Measurements from ENCODE around the genes BTBD10 and CYP2R1.

GRCh38 chr11:12838529-12839092 lies 164.4 kb downstream of the TEAD1 start:
- PRO-cap, 2 experiments: no peak in any of the 2 experiments

DNA sequence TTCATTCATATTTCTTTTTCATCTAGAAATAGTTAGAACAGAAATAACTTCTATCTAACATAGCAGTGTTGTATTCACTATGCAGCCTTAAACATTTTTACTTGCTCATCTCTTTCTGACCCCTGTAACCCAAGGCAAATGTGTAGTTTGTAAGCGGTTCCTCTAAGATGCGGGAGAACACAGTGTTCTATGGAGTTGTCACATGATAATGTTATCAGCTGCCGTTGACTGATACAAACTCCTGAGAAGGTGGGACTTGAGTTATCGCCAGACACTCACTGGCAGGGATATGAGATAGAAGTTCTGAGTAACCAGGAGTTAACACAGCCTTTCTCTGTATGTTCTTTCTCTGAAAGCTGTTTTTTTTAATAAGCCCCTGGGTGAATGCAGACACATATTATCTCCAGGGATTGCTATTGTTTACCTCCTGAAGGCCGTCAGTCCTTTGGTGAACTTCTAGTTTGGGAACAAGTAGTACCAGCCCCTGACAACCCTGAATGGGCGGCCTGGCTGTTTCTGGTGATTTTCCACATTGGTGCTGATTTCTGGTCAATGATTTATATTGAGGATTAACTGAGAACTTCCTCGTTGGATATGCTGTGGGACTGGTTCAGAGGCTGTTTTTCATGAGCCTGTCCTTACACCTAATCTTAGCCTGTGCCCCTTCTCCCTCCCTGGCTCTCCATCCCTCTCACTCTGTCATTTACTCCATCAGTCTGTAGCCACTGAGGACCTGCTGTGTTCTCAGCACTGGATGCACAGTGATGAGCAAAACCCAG lies 155.3 kb upstream of the RASSF10 start:
- PRO-cap, 2 experiments: no peak in any of the 2 experiments

GRCh38 chr11:12897796-12898276 lies 111.3 kb upstream of the RASSF10 start:
- PRO-cap, 2 experiments: no peak in any of the 2 experiments

DNA sequence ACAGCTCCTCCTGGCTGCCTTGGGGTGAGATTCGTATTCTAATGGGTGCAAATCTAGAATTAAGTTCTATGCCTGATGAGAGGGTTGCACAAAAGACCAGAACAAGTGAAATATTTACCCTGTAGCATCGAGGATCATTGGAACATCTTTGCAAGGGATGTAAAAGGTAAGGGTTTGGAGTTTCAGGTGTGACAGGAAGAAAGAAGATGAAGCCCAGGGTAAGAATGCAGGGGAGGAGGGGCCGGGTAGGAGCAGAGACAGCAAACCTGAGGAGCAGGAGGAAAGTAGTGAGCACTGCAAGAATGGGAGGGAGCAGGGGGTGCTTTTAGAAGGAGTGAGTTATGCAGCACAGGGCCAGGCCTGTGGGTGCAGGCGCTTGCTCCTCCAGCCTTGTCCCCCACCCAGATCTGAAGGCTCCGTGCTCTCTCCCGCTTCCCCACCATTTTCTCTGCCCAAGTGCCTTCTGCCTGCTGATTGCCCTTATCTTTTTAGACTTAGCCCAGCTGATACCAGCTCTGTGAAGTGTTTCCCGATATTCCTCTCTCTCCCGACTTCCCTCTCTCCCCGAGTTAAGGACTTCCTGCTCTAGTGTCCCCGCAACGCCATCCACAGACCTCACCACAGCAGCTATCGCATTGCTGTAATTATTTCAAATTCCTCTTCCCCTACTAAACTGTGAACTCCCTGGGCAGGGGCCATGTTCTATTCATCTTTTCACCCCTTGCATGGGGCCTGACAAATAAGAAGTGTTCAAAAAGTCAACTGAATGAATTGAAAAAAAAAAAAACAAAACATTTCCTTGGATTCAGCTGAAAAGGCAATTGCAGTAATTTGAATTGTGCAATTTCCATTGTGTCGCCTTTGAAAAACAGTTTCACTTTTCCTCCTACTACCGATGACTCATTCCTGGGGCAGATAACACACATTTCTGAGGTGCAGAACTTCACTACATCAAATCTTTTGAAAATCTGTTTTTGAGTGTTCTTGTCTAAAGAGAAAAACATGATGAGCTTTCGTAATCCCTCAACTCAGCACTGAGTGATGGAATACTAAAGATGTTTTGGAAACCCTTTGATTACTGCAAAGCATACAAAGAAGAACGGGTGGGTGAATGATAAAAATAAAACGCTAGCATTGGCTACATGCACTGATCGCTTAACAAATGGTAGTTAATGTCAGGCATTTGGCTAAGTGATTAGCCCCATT lies 69.7 kb upstream of the BMAL1 start:
- PRO-cap, 2 experiments: peak in 1 of 2 experiments; most common plus-strand start position 338 of the sequence (in 1); most common minus-strand start position 450 of the sequence (in 1)

DNA sequence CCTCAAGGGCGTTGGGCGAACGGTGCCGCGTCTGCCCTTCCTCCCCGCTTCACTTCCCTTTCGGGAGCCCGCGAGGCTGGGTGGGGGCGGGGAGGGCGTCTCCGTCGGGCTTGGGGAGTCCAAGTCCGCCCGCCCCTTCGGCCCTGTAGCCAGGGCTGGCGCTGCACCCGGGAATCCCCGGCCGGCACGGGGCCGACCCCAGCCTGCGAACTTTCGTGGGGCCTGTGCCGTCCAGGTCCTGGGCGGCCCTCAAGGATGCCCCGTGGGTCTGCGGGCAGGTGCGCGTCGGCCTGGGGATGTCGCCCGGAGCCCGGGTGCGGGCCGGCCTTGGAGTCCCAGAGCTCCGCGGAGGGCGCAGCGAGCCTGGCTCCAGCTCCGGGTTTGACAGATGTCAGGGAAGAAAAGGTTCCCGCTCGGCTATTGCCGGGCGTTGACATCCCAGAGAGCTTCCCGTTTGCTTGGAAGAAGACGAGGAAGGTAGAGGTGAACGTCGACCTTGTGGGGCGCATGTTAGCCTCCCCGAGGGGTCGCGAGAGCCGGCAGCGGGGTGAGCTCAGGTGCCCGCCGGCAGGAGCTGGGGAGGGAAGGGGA lies 920 bp downstream of the BMAL1 start:
- PRO-cap, 2 experiments: no peak in any of the 2 experiments

DNA sequence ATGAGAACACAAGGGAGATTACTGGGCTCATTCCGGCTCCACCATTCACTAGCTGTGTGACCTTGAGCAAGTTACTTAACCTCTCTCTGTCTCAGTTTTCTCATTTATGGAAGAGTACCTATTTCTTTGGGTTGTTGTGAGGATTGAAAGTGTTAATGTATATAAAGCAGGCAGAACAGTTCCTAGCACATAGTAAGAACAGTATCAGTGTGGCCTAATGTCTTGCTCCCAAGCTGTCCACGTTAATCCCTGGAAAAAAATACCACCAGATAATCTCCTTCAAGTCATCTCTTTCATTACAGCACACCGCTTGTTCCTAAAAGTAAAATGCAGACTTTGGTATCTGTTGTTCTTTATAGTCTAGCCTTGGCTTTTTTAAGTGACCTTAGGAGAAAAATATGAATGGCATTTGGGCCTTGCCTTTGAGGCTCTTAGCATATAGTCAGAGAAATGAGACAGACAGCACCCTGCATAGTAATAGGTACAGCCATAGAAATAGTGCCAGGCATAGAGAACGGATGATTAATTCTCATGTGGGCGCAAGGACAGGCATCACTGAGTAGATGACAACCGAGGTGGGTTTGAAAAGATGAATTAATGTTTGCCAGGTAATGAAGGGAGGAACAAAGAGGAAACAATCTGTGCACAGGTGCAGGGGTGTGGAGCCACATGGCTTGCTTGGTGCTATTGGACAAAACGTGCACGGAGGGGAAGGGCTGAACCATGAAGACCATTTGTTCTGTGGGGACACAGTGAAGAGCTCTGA lies 90.3 kb downstream of the BMAL1 start:
- PRO-cap, 2 experiments: no peak in any of the 2 experiments

DNA sequence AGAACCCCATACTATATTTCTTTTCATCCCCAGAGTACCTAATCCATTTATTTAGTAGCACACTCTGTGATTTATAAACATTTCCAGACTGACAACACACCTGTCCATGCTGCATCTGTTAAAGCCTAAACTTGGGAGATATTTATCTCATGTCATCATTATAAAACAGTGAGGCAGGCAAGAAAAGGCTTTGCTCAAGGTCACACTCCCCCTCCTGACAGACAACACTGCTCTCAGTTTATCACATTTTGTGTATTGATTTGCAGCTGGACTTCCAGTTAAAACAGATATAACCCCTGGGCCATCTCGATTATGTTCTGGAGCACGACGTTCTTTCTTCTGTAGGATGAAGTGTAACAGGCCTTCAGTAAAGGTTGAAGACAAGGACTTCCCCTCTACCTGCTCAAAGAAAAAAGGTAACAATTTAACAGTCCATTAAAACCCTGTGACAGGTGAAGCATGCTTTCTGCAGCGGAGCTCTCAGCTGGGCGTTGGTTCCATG lies 91.8 kb downstream of the BMAL1 start:
- PRO-cap, 2 experiments: no peak in any of the 2 experiments

GRCh38 chr11:13462643-13463551 lies at the start of gene BTBD10:
Gene BTBD10, minus strand, starts transcription at chr11:13463222.
- PRO-cap, 2 experiments: peak in 2 of 2 experiments; most common plus-strand start chr11:13463370 (in 2); most common minus-strand start chr11:13463271 (in 2)

GRCh38 chr11:14336762-14337764 lies 21.9 kb downstream of the RRAS2 start:
- PRO-cap, 2 experiments: no peak in any of the 2 experiments

DNA sequence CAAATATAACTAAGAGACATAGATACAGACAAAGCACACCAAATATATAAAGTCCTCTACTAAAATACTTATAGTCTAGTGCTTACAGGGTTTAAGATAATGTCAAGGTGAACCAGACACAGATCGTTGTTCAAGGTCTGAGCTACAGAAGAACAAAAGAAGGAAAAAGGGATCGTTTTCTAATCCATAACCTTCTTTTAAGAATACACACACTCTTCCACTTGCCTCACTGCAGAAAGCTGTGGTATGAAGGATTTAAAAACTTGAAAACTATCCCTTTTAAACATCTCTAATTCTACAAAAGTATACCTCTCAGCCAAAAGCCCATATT lies 13.6 kb downstream of the RRAS2 start:
- PRO-cap, 2 experiments: no peak in any of the 2 experiments

- PRO-cap, 2 experiments: no peak in any of the 2 experiments
These were observed 63.4 kb upstream of the RRAS2 start for GRCh38 chr11:14422240-14422880.

DNA sequence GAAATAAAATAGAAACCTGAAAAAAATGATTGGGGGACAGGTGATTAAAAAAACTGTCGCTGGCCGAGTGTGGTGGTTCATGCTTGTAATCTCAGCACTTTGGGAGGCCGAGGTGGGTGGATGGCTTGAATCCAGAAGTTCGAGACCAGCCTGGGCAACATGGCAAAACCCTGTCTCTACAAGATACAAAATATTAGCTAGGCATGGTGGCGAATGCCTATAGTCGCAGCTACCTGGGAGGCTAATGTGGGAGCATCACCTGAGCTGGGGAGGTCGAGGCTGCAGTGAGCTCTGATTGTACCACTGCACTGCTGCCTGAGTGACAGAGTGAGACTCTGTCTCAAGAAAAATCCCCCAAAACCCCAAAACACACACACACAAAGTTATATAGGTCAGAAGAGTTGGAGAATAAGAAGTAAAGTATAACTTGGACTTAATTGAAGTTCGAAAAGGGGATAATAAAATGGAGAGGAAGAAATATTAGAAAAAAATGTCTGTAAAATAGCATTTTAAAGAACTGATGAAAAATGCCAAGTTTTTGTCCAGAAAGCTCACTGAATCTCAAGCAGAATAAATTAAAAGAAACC lies 10.1 kb downstream of the PDE3B start:
- PRO-cap, 2 experiments: no peak in any of the 2 experiments

- PRO-cap, 2 experiments: no peak in any of the 2 experiments
These were observed 11.9 kb downstream of the PDE3B start for GRCh38 chr11:14655294-14656047.

- PRO-cap, 2 experiments: no peak in any of the 2 experiments
These were observed 113.4 kb downstream of the CYP2R1 start for GRCh38 chr11:14778519-14779211.

DNA sequence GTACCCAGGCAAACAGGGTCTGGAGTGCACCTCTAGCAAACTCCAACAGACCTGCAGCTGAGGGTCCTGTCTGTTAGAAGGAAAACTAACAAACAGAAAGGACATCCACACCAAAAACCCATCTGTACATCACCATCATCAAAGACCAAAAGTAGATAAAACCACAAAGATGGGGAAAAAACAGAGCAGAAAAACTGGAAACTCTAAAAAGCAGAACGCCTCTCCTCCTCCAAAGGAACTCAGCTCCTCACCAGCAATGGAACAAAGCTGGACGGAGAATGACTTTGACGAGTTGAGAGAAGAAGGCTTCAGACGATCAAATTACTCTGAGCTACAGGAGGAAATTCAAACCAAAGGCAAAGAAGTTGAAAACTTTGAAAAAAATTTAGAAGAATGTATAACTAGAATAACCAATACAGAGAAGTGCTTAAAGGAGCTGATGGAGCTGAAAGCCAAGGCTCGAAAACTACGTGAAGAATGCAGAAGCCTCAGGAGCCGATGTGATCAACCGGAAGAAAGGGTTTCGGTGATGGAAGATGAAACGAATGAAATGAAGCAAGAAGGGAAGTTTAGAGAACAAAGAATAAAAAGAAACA lies 46.7 kb downstream of the CYP2R1 start:
- PRO-cap, 2 experiments: no peak in any of the 2 experiments

DNA sequence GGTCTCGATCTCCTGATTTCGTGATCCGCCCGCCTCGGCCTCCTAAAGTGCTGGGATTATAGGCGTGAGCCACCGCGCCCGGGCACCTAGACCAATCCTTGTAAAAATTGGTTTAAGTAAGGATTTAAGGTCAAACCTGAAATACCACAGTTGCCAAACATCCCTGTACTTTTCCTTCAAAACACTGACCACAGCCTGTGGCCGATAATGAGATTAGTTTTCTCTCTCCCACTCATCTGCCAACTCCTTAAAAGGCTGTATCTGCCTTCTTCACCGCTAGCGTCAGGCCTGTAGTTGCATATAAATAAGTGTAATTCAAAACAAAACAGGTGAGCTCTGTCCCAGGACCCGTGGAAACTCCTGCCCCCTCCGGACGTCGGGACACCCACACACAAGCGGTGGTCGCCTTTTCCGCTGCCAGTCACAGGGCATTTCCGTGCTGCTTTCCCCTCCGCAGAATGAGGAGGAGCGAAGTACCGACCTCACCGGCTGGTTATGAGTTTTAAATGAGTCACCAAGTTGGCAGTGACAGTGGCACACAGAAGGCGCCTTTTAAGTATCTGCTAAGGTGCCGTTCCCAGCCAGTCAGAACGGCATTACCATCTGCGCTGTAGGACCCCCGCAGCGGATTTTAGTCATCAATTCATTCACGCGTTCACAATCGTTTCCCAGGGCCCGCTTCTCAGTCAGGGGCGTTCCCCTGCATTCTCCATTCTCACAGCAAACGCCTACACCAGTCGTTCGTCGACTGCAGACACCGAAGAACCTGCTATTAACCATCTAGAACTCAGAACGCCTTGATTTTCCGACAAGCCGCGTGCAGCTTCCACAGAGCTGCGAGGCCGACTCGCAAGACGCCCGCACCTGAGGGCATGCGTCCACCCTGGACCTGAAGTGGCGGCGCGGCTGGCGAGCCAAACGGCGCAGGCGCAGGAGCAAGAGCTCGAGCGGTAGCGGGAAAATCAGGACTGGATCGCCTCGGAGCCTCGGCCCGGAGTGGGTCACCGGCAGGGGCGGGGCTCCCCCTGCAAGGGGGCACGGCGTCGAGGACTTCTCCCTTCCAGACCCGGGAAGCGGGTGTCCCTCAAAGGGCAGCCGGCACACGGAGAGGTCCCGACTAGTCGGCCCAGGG lies 901 bp downstream of the CYP2R1 start:
- PRO-cap, 2 experiments: peak in 2 of 2 experiments; most common plus-strand start position 517 of the sequence (in 2); most common minus-strand start position 908 of the sequence (in 2)

DNA sequence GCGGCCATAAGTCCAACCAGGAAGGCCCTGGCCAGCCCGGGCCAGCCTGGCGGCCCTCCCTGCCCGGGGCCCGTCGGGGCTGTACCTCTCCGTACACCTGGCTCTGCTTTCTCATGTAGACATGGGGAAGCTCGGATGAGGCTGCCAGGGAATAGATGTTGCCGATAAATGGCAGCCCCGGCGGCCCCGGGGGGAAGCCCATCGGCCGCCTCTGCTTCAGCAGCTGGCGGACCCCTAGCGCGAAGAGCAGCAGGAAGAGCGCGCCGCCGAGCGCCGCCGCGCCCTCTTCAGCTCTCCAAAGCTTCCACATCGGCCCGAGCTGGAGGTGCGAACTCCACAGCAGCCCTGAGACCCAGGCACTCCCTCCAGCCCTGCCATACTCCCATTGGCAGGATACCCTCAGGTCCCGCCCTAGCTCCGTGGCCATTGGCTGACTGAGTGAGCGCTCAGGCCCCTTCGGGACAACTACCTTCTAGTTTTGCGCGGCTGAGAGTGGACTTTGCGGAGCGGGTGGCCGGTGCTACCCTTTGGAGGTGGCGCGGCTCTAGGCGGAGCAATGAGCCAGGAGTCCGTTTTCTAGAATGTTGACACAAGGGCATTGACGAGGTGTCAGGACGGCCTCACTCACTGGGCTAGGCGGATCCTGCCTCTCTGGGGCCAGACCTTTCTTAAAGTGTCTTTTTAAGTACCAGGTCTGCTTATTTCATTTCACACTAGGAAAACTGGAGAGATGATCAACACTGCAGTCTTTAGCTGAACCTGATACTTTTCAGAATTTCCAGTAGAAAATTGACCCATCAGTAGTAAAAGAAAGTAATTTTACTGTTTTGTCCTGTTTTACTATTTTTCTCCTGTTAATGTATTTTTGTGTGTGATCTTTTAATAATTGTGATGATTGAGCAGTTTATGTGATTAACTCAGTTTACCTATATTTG lies at the start of gene CYP2R1:
CYP2R1 (minus strand) TSS at position 336 of the 935 bp plus-strand sequence.
- PRO-cap, 2 experiments: peak in 2 of 2 experiments; most common plus-strand start position 601 of the sequence (in 2); most common minus-strand start position 311 of the sequence (in 2)

GRCh38 chr11:14904501-14905183 lies 12.6 kb upstream of the CYP2R1 start:
- PRO-cap, 2 experiments: no peak in any of the 2 experiments

DNA sequence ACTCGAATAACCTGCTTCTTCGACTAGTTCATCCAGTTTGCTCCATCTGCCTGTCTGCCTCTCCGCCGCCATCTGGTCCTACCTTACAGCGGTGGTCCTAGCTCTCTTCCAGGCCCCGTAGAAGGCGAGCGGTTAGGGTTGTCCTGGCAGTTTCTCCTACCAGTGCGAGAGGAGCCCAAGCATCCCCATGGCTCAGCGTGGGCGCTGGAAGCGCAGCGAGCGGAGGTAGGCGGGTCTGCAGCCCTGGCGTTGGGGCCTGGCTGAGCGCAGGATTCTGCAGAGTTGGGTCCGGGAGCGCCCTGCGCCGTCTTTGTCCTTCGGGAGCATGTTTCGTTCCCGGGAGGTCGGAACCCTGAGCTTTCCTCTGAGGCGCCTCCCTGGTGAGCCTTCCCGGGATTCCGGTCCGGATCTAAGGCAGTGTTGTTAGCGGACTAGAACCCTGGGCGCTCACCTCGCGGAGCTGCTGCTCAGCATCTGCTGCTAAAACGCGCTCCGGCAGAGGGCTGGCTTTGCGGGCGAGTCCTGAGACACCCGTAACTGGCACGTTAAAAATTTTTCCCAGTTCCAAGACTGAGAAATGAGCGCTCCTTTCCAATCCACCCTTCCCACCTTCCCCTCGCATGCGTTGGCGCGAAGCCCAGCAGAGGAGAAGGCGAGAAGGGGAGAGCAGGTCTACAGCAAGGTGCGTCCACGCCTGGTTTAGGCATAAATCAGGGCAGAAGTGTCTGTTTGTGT lies 468 bp downstream of the CALCB start:
- PRO-cap, 2 experiments: no peak in any of the 2 experiments

DNA sequence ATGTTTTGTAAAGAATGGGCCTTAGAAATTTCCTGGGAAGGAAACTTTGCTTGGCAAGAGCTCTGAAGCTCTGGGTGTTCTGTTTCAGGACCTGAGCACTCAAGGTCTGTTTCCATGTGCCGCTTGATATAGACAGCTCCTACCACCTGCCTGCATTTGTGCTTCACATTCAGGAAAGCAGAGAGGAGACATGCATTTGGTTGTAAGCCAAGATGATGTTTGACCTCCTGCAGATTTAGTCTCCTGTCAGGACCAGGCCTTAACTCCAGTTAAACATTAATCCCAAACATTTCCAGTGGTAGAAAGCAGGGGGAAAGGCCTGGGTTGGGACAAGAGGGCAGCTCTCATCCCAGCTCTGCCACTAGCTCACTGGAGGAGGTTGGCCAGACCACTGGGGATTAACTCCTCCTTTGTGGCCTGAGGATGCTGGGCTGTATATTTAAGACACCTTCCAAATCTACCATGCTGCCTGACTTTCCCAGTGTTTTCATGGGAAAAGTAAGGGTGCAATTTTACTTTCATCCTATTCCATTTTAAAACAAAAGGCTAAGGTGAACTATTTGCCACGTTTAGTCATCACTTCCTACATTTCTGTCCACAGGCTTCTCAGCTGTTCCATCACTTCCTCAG lies 80.8 kb downstream of the INSC start:
- PRO-cap, 2 experiments: no peak in any of the 2 experiments